Glomerular endothelial cell (primary cell): ENCODE measurements around a stretch of chr1.

GRCh38 chr1:211738871-211739327, 63.5 kb upstream of the NEK2 start:
- RAMPAGE, long total RNA: no peak

- RAMPAGE, long total RNA: no peak
These were observed 1.3 kb downstream of the LPGAT1 start for GRCh38 chr1:211829051-211829955.

DNA sequence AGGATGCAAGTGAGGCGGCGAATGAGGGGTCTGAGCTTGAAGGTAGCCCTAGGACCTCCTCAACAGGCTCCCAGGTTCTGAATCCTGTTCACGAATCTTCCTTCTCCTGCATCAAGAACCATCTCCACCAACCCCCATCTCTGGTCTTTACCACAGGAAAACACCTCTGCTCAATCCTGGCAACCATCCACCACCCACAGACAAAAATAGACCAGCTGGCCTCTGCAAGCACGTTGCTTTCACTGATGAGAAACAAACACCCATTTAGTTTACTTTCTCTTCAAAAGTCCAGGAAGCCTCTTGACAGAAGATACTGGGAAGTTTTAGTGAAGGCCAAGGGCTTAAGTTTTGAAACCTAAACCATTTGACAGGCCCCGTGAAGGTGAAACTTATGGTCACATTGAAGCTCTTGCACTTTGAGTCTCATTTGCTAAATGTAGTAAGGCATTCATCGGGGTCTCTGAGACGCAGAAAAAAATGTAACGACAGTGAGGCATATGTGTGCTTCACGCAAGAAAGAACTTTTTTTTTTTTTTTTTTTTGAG, 122.6 kb upstream of the PPP2R5A start:
- RAMPAGE, long total RNA: no peak

- RAMPAGE, long total RNA: no peak
These were observed 47.6 kb upstream of the PPP2R5A start for GRCh38 chr1:212237606-212238059.

DNA sequence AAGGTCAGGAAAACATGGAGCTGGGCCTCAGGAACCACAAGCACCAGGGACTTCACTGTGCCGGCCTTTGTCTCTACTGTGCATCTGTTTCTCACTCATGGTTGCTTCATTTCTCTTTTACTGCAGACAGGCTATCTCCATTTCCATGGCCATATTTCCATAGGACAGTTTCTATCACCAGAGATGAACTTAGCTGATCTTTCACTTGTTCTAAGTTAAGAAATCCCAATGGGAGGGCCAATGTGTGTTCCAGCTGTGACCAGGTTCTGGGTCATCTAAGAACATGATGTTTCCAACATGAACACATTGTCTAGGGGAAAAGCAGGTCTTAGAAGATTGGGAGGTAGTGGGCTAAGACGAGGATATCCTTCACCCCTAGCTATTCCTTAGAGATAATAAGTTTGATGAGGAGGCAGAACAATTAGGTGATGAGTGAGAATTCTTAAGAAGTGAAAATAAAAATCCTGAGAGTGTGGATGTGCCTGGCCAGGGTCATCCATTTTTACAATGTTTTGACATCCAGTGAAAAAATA, 43.6 kb upstream of the PPP2R5A start:
- RAMPAGE, long total RNA: no peak

- RAMPAGE, long total RNA: no peak
These were observed 2.1 kb downstream of the PPP2R5A start for GRCh38 chr1:212287261-212287749.

DNA sequence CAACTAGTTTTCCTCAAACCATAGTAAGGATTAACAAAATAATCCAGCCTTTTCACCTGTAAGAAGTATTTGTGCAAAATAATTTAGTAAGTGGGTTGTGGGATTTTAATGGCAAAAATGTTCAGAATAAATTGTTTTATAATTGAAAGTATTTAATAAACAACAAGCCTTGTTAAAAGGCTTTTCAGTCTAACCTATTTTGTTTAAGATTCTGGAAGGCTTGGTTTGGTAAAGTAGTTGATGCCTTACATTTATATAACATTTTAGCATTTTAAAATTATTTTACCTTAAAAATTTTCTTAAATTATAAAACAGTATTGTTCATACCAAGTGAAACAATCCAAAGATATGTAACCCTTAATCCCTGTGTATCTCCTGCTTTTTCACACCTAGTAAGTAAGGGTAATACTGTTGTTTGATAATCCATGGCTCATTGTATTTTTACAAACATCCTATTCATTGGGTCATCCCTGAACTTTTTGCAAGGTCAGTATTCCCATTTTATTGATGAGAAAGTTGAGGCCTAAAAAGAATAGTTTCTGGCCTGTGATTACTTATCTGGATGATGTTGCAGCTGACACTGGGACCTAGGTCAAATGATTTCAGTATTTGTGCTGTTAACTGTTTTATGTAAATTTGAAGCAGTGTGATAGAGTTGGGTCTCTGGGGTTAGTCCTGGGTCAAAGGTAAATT, 3.8 kb downstream of the PPP2R5A start:
- RAMPAGE, long total RNA: no peak

DNA sequence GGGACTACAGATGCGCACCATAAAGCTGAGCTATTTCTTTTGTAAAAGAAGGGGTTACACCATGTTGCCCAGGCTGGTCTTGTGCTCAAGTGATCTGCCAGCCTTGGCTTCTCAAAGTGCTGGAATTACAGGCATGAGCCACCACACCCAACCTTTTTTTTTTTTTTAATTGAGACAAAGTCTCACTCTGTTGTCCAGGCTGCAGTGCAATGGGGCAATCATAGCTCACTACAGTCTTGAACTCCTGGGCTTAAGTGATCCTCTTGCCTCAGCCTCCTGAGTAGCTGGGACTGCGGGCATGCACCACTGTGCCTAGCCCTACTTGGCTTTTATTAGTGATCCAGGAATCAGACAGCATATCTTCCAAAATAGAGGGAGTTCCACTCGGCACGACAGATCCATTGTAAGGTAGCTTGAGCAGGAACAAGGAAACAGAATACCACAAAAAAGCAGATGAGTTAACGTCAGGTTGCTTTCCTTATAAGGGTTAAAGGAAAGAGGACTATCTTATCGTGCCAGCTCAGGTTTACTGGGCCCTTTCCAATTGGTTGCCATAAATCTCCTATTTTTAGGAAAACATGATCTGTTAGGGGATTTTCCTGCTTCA, 45.1 kb downstream of the NENF start:
- RAMPAGE, long total RNA: no peak

- RAMPAGE, long total RNA: no peak
These were observed 1.2 kb upstream of the ATF3 start for GRCh38 chr1:212607126-212607911.

- RAMPAGE, long total RNA: no peak
These were observed 494 bp upstream of the ATF3 start for GRCh38 chr1:212607912-212608621.

DNA sequence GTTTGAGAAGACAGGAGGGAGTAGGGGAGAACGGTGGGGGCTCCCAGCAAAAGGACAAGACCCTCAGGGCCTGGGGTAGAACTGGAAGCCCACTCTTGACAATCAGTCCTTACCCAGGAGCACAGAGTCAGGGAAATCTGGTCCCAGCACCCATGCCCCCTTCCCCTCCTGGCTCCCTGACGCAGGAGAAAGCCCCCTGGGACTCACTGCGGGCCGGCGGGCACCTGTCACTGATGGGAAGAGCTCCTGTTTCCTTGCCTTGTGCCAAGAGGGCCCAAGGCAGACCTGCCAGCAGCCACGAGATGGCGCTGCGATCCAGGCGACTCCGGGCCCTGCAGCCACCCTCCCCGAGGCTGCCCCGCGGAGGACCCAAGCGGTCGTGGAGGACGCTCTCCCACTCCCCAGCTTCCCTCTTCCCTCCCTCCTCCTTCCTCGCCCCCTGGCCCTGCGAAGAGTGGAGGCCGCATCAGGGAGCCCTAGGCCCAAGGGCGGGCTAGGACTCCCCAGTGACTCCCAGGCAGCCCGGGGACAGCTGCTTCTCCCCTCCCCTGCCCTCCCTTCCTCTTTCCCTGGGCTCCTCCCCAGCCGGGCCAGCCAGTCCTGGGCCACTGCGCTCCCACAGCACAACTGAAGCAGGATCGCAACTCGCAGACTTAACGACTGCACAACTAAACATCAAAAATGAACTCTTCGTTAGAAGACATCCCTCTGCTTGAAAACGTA, 34.4 kb downstream of the BATF3 start:
- RAMPAGE, long total RNA: no peak

DNA sequence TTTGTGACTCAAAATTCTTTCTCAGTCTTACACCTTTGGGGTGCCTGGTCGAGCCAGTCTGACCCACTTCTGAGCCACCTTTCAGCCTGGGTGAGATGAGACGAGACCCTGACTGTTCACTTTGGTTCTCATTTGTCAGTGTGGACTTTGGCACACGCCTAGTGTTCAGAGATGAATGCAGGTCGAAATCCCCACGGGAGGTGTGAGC, 8.0 kb downstream of the BATF3 start:
- RAMPAGE, long total RNA: no peak

GRCh38 chr1:212700604-212700820, 872 bp upstream of the BATF3 start:
- RAMPAGE, long total RNA: no peak

DNA sequence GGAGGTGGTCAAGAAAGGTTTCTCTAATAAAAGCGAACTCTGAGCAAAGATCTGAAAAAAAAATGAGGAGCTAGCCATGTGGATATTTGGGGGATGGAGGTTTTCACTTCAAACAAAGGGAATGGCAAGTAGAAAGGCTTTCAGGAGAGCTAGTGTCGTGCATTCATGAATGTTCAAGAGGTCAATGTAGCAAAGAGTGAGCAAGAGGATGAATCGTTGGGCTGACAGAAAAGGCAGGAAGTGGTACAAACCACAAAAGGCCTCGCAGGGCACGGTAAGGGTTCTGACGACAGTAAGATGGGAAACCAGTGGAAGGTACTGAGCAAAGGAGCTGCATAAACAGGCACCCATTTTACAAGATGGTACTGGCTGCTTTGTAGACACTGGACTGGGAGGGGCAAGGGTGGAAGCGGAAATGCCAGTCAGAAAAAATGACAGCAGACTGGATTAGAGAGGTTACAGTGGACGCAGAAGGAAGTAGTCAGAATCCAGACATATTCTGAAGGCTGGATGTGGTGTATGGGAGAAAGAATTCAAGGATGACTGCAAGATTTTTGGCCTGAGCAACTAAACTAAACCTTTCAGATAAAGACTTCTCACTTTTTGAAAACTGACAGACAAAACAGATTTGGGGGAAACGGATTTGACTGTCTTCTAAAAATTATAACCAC, 123.5 kb downstream of the PTPN14 start:
- RAMPAGE, long total RNA: no peak

DNA sequence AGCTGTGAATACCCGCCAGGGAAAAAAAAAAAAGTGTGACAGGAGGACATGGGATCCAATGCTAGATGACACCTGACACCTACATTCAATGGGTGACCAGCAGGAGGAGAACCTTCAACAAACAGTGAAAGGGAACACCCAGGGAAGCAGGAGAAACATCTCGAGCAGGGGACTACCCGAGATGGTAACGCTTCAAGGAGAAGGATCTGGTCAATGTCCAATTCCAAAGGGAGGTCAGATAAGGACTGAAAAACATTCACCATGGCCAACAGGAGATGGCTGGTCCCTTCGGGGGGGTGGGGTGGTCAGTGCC, 46.3 kb downstream of the PTPN14 start:
- RAMPAGE, long total RNA: no peak

- RAMPAGE, long total RNA: no peak
These were observed 42.6 kb downstream of the CENPF start for GRCh38 chr1:214645202-214646403.

GRCh38 chr1:215570207-215570754, 3.2 kb downstream of the KCTD3 start:
- RAMPAGE, long total RNA: no peak

GRCh38 chr1:215597968-215598483, 30.9 kb downstream of the KCTD3 start:
- RAMPAGE, long total RNA: no peak

DNA sequence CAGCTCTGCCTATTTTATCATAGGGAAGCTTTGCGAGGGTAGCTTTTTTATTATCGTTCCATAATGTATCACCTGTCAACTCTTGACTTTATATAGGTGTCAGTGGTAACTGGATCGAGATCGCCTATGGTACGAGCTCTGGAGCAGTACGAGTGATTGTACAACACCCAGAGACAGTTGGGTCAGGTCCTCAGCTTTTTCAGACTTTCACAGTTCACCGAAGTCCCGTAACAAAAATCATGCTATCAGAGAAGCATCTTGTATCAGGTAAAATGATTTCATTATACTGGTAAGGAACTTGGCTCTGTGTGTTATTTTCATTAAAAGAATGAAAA, 36.9 kb downstream of the KCTD3 start:
- RAMPAGE, long total RNA: no peak

DNA sequence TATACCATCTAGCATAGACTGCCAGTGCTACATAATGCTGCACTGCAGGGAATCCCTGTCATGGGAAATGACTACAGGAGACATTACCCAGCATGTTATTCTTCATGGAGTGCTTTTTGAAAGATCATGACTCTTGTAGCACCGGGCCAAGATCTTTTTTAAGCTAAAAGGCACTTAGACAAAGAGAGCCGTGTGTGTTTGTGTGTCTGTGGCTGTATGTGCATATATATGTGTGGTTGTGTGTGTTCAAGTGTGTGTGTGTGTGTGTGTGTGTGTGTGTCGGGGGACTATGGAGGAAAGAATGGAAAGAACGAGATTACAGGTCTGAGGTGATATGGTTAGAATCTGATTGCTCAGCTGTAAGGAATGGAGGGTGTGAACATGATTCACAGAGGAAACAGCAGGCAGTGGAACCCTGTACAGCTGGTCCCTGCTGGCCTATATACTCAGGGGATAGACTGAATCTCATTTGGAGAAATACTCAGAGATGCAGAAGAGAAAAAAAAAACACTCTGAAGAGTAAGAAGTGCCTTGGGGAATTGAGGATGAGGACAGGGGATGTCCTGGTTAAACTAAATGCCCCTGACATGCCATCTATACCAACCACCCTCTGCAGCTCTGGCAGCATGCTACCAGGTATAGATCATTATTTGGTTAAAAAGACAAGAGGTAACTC, 180.1 kb upstream of the ESRRG start:
- RAMPAGE, long total RNA: no peak